Cerebellum (tissue), 5 donors: ENCODE data around the gene ADAMTS15.

GRCh38 chr11:130133484-130133907, 26.1 kb upstream of the ST14 start:
- PRO-cap, 3 experiments: no peak in any of the 3 experiments
- RAMPAGE, long total RNA: no peak

DNA sequence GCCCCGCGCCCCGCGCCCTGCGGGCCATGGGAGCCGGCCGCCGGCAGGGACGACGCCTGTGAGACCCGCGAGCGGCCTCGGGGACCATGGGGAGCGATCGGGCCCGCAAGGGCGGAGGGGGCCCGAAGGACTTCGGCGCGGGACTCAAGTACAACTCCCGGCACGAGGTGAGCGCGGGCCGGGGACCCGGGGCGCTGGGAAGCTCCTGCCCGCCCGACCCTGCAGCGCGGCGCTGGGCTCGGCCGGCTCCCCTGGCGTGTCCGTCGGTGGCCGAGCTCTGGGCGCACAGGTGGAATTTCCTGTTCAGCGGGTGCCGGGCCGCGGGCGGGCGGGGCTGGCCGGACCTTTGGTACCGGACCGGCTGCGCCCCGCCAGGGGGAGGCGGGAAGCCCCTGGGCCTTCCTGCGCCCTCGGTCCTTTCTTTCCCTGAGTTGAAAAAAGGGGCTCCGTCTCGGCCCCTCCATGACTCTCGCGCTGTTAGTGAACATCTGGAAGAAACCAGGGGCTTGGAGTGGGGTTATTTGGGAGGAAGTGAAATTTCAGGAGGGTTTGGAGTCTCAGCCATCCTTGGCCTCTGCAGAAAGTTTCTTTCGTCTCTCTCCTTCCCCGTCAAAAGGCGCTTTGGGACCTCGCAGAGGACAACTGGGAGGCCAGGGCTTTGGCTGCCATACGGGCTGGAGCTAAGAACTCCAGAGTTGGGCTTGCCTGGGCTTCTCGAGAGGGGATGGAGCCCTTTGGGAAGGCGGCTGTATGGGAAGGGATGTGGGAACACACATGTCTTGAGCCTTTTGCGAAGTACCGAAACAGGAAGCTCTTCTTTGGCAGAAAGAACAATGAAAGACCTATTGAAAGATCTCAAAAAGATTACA, 546 bp downstream of the ST14 start:
- PRO-cap, 3 experiments: no peak in any of the 3 experiments
- RAMPAGE, long total RNA: no peak

DNA sequence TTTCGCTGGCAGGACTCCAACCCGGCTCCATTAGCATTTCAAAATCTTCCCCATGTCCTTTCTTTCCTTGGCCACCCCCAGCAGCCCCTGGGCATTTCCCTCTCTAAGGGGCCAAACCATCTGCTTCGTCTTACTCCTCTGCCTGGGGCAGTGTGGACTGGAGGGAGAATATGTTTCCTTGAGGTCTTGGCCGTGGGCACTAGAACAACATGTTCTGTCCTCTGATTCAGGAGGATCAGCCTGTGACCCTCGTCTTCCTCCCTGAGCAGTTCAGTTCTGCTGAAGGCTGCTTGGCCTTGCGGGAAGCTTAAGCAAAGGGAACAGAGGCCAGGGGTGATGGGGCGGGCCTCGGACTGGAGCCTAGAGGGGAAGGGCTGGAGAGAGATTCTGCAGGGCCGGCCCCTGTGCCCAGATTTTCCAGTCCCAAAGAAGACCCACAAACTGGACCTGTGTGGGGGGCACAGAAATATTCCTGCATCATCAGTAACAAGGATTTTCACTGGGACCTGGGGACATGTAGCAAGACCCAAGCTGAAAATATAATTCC, 58.0 kb downstream of the ST14 start:
- PRO-cap, 3 experiments: no peak in any of the 3 experiments
- RAMPAGE, long total RNA: no peak

- PRO-cap, 3 experiments: no peak in any of the 3 experiments
- RAMPAGE, long total RNA: no peak
These were observed 73.3 kb downstream of the ST14 start for GRCh38 chr11:130232533-130233653.

DNA sequence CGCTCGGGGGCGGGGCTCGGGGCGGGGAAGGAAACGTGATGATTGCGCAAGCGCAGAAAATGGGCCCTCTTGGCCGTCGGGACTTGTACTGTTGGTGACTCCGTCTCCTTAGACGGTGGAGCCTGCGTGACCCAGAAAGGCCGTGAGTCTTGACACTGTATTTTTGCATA, 142 bp upstream of the ZBTB44 start:
- PRO-cap, 3 experiments: peak in 3 of 3 experiments; most common plus-strand start position 55 of the sequence (in 2)
- RAMPAGE, long total RNA: no peak

- PRO-cap, 3 experiments: no peak in any of the 3 experiments
- RAMPAGE, long total RNA: no peak
These were observed at the start of gene ADAMTS15 for GRCh38 chr11:130447979-130449255. TSS of gene ADAMTS15 (plus strand) at chr11:130448645.

GRCh38 chr11:130580285-130581057, 132.0 kb downstream of the ADAMTS15 start:
- PRO-cap, 3 experiments: no peak in any of the 3 experiments
- RAMPAGE, long total RNA: no peak

GRCh38 chr11:130909781-130910574, 6.3 kb downstream of the SNX19 start:
- PRO-cap, 3 experiments: no peak in any of the 3 experiments
- RAMPAGE, long total RNA: no peak

GRCh38 chr11:131488229-131488795, 117.9 kb downstream of the NTM start:
- PRO-cap, 3 experiments: no peak in any of the 3 experiments
- RAMPAGE, long total RNA: no peak

DNA sequence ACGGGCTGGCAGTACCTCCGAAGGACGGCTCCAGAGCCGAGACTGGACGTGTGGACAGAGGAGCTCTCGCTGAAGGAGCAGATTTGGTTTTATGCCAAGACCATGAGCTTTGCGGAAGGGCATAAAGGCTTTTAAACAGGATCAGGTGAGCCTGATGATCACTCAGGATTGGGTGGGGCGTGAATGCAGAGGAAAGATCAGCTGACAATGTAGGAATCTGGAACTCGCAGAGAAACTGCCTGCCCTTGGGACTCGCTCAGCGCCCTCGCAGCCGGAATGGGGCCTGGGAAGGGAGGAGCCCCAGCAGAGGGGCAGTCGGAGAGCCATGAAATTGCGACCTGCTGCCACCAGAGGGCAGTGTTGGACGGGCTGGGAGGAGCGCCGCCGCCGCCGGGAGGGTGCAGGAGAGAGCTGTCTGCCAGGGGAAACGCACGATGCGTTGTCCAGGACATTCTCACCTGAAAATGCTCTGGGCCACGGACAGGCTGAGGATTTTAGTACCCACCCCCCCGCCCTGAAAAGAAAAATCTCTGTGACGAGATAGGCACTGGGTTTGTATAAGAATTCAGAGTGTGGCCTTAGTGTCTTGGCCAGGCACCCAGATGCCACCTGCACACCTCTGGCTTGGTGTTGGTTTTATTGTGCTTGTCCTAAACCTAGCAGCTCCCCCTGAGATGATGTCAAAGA, 324.4 kb downstream of the NTM start:
- PRO-cap, 3 experiments: peak in 3 of 3 experiments; most common plus-strand start position 357 of the sequence (in 1); most common minus-strand start position 278 of the sequence (in 3)
- RAMPAGE, long total RNA: no peak

DNA sequence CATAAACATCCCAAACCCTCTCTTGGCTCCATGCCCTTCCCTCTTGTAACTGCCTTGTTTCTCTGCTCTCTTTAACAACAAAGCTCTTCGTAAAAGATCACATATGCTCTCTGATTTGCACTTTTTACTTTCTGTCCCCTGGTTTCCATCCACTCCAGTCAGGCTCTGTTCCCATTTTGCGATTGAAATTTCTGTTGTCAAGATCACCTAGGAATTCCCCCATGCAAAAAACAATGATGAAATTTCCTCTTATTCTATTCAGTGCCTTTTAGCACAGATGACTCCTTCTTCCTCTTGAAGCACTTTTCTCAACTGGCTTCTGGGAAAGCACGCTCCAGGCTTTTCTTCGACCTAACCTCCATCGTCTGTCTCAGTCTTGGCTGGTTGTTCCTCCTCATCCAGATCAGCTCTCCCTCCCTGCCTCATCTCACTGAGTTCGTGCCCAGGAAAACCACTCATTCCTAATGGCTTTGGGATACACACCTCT, 478.9 kb downstream of the OPCML start:
- PRO-cap, 3 experiments: no peak in any of the 3 experiments
- RAMPAGE, long total RNA: no peak

- PRO-cap, 3 experiments: no peak in any of the 3 experiments
- RAMPAGE, long total RNA: no peak
These were observed 9.3 kb upstream of the OPCML start for GRCh38 chr11:133541477-133542160.

DNA sequence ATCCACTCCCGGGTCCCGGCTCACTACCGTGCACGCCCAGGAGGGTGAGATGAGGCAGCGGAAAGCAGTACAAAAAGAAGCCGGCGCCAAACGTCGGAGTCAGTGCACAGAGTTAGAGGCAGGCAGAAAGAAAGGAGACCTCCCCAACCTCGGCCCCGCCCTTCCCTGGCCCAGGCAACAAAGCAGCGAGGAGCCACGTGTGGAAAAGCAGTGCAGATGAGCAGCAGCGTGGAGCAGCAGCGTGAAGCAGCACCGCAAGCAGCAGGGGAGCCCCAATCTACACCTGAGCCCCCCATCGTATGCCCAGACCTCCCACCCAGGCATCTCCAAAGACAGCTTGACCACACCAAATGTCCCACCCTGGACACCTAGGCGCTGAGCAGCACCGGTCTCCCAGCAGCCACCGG, 28.9 kb downstream of the IGSF9B start:
- PRO-cap, 3 experiments: peak in 1 of 3 experiments; most common plus-strand start position 210 of the sequence (in 1)
- RAMPAGE, long total RNA: no peak

GRCh38 chr11:134034512-134035413, 34.1 kb upstream of the JAM3 start:
- PRO-cap, 3 experiments: peak in 1 of 3 experiments; most common plus-strand start chr11:134035216 (in 1); most common minus-strand start chr11:134035029 (in 1)
- RAMPAGE, long total RNA: no peak

DNA sequence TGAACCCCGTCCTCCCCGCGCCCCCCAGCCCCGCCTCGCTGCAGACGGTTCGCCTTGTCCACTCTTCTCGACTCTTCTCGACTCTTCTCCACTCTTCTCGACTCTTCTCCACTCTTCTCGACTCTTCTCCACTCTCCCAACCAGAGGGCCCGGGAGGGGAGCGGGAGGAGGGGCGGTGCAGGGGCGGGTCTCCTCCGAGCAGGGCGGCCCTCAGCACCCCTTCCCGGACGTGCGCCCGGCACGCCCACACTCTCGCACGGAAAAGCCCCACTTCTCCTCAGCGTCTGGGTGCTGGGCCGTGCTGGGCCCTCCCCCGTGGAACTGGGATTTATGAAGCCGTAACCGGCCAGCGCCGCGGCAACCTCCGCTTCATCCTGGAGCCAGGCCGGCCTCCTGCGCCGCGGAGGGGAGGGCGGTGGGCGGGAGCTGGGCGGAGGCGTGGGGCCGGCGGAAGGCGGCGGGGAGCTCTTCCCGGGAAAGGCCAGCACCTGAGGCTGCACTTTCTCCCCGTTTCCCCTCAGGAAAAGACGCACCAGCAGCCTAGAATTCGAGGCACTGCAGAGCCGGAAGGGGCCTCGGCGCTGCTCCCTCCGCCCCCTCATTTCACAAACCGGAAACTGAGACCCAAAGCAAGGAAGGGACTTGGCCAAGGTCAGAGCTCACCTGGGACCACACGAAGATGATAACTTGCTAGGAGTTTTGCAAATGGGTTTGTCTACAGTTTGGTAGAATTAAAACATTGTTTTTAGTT, 31.7 kb upstream of the JAM3 start:
- PRO-cap, 3 experiments: peak in 3 of 3 experiments; most common plus-strand start position 270 of the sequence (in 1); most common minus-strand start position 395 of the sequence (in 2)
- RAMPAGE, long total RNA: no peak

DNA sequence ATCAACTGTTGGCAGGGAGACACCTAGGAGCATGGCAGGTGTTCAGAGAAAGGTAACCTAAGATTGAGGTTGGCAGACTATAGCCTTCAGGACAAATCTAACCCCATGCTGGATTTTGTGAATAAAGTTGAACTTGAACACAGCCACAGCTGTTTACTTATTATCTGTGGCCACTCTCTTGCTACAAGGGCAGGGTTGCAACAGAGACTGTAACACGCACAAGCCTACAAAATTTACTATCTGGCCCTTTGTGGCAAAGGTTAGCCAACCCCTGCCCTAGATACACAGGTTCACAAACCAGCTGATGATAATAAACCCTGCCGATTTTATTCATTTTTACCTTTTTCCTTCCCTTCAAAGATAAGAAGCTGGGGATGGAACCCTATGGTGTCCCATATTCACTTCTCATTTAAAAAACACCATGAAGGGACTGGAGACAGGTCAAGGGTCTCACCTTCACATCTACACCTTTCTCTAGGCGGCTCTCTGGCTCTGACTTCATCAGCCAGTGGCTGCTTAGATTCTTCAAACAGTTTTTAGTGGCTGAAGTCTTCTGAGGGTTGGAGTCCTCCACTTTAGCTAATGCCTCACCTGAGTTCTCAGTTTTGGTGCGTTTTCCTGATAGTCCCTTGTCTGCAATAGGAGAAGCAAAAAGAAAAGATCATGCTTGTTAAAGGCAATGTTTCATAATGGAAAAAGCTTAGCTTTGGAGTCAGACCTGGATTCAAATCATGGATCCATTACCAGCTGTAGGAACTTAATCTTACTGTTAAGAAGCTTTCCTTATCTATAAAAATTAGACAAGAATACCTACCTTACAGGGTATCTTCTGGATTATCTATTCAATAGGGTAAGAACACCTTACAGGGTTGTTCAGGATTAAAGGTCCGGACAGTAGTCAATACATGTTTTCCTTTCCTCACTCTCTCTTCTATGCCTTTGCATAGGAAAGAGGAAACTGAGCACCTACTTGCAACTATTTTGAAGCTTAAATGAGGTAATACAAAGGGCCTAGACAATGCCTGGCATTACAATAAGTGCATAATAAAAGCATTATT, 2.1 kb downstream of the THYN1 start:
- PRO-cap, 3 experiments: no peak in any of the 3 experiments
- RAMPAGE, long total RNA: no peak

GRCh38 chr11:134275088-134275898, 886 bp upstream of the GLB1L3 start:
- PRO-cap, 3 experiments: peak in 1 of 3 experiments; most common plus-strand start chr11:134275743 (in 1); most common minus-strand start chr11:134275711 (in 1)
- RAMPAGE, long total RNA: no peak

GRCh38 chr11:134851842-134852266, 439.8 kb upstream of the B3GAT1 start:
- PRO-cap, 3 experiments: no peak in any of the 3 experiments
- RAMPAGE, long total RNA: no peak

DNA sequence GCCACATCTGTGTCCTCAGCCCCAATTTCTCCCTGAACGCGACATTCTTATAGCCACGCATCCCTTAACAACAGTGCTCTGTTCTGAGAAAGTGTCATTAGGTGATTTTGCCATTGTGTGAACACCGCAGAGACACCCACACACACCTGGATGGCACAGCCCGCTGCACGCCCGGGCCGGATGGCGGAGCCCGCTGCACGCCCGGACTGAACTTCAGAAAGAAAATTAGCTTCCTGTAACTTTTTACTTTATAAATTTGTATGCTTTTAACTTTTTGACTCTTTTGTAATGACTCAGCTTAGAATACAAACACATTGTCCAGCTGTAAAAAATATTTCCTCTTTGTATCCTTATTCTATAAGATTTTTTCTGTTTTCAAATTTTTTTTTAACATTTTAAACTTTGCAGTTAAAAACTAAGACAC, 567.1 kb upstream of the B3GAT1 start:
- PRO-cap, 3 experiments: no peak in any of the 3 experiments
- RAMPAGE, long total RNA: no peak

DNA sequence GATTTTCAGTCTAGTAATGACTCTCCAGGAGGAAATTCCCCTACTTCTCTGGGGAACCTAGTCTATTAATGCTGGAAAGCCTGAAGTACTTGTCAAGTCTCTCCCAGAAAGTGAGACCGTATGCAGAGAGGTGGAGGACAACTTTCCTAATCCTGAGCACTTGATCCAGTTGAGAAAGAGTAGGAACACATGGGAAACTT, 588.1 kb upstream of the B3GAT1 start:
- PRO-cap, 3 experiments: no peak in any of the 3 experiments
- RAMPAGE, long total RNA: no peak